Fibroblast of the aortic adventitia (primary cell): ENCODE results near the gene SMIM1.

GRCh38 chr1:3314372-3314739, 140.1 kb upstream of the ARHGEF16 start:
- CAGE, long polyA plus RNA: no peak

DNA sequence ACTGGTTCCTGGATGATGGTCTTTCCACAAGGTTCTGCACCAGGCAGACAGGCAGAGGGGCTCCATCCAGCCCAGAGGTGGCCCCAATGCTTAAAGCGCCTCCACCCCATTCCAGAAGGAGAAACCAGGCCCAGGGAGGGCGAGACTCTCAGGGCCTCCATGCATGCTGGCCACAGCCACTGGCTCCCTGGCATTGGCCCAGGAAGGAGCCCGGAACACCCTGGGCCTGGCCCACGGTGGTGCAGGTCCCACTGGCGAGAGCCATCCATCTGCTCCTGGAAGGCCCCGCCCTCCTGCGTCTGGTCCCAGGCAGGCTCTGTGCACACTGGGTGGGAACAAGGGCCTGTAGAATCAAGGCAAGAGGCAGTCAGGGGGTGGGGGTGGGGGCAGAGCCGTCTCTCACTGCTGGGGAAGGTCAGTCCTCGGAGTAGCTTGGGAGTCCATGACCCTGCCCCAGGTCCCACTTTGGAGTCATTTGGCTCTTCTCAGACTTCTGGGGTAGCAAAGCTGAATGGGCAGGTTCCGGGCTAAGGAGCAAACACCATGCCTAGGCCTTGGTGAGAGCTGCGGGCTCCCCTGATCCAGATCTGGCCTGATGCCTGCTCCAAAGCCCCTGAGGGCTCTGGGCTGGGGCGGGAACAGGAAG, 107.2 kb upstream of the ARHGEF16 start:
- CAGE, long polyA plus RNA: no peak

DNA sequence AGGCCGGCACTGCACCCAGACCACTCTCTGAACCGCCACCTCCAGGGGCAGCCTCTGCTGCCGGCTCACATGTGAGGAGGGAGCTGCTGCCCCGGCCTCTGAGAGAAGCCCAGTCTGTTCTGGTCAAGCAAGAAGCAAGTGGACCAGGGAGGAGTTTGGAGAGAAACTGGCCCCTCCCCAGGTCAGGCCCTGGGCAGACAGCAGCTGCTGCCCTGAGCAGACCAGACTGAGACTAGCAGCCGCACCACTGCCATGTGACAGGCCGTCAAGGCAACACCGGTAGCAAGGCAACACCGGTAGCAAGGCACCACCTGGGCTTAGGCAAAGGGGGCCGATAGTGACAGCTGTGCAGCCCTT, 50.3 kb downstream of the ARHGEF16 start:
- CAGE, long polyA plus RNA: no peak

DNA sequence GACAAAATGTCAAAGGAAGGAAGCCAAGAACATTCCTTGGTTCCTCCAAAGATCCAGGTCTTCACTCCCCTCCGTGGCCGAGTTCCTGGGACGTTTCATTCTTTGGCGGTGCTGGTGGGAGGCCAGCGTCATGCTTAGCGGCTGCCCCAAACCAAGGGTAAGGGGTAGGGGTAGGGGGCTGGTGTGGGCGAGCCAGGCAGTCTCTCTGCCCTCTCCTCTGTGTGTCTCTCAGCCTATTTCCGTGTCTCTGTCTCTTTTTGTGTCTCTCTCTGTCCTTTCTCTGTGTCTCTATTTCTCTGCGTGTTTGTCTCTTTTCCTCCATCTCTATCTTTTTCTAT, 49.4 kb downstream of the MEGF6 start:
- CAGE, long polyA plus RNA: no peak

GRCh38 chr1:3576146-3576511, 35.2 kb downstream of the MEGF6 start:
- CAGE, long polyA plus RNA: no peak

- CAGE, long polyA plus RNA: no peak
Observed at GRCh38 chr1:3610267-3611133, 808 bp downstream of the MEGF6 start.

DNA sequence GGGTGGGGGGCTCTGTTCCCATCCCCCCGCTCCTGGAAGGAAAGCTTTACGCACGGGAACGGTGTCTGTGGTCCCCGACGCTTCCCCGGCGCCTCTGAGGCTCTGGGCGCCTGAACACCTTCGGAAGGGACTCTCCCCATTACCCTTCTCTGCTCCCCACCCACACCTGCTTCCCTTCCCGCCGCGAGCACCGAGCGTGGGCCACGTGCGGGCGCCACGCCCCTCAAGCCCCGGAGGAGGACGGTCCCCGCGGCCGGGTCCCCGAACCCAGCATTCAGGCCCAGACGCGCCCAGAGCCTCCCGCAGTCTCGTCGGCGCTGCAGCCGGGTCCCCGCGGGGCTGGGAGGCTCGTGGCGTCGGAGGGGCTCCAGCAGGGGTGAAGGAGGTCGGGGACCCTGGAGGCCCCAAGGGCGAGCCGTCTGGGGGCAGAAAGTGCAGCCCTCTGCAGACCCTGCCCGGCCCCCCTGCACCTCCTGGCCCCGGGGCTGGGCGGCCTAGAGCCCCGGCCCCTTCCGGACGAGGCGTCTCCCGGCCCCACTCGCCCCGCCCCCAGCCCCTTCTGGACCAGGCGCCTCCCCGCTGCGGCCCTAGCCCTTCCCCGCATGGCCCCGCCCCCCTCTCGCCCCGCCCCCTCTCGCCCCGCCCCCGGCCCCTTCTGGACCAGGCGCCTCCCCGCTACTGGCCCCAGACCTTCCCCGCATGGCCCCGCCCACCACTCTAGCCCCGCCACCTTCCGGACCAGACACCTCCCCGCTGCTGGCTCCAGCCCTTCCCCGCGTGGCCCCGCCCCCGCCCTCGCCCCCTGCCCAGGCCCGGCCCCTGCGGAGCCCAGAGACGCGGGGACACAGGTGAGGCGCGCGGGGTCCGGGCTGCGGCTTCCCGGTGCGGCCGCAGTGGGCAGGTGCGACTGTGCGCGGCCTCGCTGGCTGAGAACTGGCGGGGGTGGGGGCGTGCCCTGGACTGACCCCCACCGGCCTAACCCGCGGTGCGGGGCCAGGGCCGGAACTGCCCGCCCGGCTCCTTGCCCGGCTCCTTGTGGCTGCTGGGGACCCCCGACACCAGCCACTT, at the start of gene SMIM1:
SMIM1 (plus strand) TSS at position 809 of the 1,068 bp plus-strand sequence.
- CAGE, long polyA plus RNA: no peak

DNA sequence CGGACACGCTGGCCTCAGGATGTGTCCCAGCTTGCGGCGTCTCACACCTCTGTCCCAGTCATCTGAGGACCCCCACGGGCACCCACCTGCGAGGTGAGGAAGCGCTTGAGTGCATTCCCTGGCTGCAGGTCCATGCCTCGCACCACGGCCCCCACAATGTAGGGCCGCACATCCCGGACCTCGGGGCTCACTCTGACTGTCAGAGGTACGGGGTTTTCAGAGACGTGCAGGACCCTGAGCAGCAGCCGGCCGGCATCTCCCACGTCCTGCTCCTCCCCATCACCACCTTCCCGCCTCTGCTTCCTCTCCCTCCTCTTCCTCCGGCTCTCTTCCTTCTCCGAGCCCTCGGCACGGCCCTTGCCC, 9.6 kb downstream of the LRRC47 start:
- CAGE, long polyA plus RNA: no peak

- CAGE, long polyA plus RNA: no peak
Observed at GRCh38 chr1:4369999-4370371, 284.4 kb upstream of the AJAP1 start.

- CAGE, long polyA plus RNA: no peak
Observed at GRCh38 chr1:4411713-4412327, 242.6 kb upstream of the AJAP1 start.

DNA sequence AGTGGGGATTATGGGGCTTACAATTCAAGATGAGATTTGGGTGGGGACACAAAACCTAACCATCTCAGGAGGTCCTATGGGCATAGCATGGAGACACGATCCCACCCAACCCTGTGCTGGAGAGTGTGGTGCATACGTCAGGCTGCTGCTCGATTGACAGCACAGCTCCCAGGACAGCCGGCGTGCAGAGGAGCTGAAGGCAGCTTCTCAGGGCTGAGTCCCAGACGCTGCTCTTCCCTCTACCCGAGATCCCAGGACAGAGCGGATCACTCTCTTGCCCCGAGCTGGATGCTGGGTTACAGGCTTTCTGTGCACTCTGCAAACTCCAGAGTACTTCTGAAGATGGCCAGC, 104.2 kb downstream of the AJAP1 start:
- CAGE, long polyA plus RNA: no peak

- CAGE, long polyA plus RNA: no peak
Observed at GRCh38 chr1:4796355-4797008, 142.1 kb downstream of the AJAP1 start.

DNA sequence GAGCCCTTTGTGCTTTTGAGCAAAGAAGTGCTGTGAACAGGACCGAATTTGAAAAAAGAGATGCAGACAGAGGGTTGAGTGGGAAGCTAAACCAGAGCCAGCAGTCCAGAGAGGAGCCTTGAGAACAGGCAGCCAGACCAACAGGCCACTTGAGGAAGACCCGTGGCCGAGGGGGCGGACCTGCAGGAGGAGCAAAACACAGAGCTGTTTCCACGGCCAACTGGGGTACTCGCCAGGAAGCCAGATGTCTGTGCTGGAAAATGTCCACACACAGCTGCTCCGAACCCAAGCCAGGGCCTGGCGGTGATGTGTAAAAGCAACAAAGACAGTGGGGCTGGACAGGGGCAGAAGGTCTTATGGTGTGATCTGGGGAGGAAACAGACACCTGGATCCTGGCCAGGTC, 147.1 kb downstream of the AJAP1 start:
- CAGE, long polyA plus RNA: no peak

DNA sequence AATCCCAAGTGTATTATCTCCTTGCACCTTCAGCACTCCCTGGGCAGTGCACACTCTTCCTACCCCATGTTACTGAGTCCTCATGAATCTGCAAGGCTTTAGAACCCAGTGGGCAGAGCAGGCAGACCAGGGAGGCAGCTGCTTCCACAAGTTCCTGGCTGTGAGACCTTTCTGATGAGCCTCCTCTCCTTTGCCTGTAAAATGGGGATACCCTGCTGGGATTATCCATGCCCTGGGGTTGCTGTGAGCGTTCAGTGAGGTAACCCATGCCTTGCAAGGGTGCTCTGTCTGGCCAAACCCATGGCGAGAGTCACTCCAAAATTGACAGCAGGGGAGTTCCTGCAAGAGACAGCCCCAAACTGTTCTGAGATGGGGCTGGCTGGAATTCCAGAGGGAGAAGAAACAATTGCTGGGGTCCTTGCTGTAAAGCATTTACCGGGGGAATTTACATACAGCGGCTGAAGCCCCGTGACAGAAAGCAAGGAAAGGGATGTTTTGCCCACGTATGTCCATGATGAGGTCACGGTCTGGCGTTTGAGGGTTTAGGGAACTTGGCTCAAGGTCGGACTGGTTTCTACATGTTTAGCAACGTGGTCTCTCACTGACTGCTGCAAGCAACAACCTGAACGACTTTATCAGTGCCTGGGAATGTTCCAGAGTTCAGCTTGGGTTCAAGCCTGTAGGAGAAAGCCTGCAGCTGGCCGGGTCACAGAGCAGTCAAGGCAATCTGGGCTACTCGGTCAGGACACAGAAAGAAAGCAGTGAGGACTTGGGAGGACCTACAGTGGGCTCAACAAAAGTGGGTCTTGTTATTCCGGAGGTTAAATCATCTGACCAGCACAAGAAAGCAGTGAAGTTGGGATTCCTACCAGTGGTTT, 323.1 kb downstream of the AJAP1 start:
- CAGE, long polyA plus RNA: no peak

DNA sequence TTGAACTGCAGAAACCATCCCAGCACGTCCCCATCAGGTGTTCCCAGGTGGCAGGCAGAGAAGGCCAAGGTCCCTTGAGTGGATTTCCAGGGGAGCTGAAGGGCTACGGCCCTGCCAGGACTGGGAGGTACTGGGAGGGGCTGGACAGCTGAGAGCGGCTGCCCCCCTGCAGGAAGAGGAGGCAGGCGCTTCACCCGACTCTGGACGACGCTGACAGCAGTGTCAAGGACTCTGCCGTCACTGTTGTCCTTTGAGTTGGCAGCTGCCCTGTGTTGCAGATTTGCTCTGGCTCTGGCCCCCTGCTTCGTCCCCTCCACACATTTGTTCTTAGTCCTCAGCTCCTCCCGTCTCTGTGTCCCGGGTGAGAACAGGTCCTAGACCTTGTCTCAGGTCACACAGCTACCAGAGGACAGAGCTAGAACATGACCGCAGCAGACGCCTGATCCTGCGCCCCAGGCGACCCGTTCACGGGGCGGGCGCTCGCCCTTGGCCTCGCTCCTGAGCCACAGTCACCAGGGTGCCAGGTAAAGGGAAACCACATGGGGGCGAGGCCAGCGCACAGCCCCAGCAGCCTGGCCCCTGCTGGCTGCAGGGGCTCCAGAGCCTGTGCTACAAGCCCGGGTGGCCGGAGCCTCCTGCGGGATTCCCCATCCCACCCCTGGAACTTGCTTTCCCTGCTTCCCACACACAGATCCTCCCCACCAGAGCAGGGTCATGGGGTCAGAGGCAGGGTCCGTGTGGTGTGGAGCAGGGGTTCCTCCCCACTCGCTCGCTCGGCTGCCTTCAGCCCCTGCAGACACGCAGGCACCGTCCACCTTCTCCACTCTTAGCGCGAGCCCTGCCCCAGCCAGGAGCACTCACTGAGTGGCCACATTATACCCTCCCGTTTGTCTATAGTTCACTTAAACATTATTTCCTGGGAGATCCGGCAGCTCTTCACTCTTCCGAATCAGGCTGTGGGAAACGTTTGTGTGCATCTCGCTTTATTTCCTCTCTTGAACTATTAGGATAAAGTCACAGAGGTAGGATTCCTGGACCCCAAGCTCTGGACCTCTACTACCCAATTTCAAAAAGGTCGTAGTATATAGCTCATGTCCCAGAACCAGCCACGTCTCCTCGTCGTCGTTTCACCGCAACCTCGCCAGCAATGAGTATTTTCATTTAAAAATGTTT, 10.8 kb upstream of the NPHP4 start:
- CAGE, long polyA plus RNA: no peak

DNA sequence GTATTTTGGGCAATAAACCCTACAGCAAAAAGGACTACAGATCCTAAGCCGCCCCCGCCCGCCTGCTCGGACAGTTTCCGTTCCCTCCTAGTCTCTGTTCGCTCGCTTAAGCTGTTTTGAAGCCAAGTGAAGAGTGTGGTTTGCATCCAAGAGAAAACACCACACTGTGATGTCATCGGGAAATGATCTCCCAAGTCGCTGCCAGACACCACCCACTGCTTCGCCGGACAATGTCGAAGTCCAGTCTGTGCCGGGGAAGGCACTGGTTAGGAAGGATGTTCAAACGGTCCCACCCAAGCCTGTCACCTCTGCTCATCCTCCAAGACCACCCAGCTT, 52.8 kb downstream of the KCNAB2 start:
- CAGE, long polyA plus RNA: no peak

- CAGE, long polyA plus RNA: no peak
Observed at GRCh38 chr1:6154213-6154675, 25.9 kb downstream of the CHD5 start.

- CAGE, long polyA plus RNA: no peak
Observed at GRCh38 chr1:6179008-6179459, 1.1 kb downstream of the CHD5 start.

- CAGE, long polyA plus RNA: no peak
Observed at GRCh38 chr1:6183032-6183504, 2.9 kb upstream of the CHD5 start.

DNA sequence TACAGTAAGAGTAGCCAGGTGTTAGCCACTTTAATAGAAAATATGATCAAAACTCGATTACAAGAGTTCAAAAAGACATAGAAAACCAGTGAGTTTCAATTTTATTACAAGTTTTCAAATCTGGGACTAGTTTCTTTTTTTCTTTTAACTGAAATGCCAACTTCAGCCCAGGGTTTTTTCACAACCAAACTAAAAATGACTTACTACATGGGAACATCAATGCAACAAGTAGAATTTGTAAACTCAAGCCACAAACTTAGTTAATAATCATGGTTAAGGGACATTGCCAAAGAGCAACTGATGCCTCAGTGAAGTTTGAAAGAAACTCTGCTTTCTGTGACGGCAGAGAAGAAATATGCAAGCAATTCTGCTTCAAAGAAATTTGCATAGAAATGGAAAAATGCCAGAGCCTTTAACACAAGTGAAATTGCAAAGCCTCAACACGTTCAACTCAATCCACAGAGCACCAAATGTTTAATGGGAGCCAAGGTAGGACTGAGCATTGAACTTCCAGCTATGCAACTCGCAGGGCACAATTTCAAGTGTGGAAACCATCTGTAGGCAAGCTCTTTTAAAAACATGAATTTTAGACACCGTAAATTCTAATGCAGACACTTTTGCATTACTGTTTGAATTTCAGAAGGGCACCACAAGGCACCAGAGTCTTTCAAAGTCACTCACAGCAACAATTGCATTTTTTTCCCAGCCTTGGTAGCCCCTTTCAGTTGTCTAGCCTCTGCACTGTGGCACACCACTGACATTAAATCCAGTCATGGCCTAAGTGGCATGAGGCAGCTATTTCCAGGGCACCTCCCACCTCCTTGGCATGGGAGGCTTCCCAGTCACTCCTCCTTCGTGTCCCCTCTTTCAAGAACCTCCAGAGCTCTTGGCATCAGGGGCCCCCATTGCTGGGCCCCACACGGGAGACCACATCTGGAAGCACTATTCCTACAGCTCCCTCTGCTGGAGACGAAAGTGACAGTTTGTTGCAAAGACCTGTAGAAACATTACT, 5.2 kb upstream of the CHD5 start:
- CAGE, long polyA plus RNA: no peak